ENCODE measurements around a stretch of chr3.

GRCh38 chr3:12138907-12139587, 19.7 kb downstream of the TIMP4 start:
- PRO-cap, result no peak
- RAMPAGE, long total RNA, 3 experiments, result no peak in any of the 3 experiments

- PRO-cap, result no peak
- RAMPAGE, long total RNA, 3 experiments, result start-site peak on the plus strand in 2 of 3 experiments, at chr3:12148440-12148589 at its widest, 10 to 66 reads per replicate
These were observed 10.5 kb downstream of the TIMP4 start for GRCh38 chr3:12148109-12148777.

DNA sequence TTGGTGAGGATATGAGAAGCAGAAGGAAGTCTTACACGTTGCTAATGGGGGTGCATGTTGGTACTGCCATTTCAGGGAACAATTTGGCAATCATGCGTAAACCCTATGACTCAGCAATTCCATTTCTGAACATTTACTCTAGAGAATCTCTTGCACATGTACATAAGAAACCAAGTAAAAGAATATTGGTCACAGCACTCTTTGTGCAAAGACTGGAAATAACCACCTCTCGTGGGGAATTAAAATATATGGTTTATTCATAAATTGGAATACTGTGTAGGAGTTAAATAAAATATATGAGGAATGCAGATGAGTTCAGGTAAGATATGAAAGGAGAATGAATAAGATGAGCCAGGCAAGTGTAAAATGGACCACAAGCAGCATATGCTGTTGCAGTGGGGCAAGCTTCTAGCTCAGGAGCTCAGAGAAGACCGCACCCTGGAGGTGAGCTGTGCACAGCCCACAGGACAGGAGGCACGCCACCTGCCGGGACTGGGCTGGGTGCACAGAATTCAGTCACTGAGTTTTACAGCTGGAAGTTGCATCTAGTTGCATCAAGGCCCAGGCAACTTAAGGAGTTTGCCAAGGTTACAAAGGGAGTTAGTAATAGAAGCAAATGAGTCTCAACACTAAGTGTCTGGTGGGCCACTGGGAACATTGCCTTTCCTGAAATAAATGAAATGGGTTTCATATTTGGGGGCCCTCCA, 35.8 kb upstream of the TIMP4 start:
- PRO-cap, result no peak
- RAMPAGE, long total RNA, 3 experiments, result no peak in any of the 3 experiments

- PRO-cap, result no peak
- RAMPAGE, long total RNA, 3 experiments, result no peak in any of the 3 experiments
These were observed 49.5 kb upstream of the PPARG start for GRCh38 chr3:12239431-12239630.

GRCh38 chr3:12286921-12287322, 1.9 kb upstream of the PPARG start:
- PRO-cap, result no peak
- RAMPAGE, long total RNA, 3 experiments, result no peak in any of the 3 experiments

DNA sequence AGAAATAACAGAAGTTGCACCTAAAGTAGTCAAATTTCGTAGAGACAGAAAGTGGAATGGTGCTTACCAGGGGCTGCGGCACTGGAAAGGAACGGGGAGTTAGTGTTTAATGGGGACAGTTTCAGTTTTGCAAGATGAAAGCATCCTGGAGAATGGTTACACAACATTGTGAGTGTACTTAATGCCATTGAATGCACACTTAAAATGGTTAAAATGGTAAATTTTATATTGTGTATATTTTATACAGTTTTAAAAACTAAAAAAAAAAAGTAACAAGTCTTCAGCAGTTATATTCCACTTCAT, 27.4 kb downstream of the PPARG start:
- PRO-cap, result no peak
- RAMPAGE, long total RNA, 3 experiments, result no peak in any of the 3 experiments

DNA sequence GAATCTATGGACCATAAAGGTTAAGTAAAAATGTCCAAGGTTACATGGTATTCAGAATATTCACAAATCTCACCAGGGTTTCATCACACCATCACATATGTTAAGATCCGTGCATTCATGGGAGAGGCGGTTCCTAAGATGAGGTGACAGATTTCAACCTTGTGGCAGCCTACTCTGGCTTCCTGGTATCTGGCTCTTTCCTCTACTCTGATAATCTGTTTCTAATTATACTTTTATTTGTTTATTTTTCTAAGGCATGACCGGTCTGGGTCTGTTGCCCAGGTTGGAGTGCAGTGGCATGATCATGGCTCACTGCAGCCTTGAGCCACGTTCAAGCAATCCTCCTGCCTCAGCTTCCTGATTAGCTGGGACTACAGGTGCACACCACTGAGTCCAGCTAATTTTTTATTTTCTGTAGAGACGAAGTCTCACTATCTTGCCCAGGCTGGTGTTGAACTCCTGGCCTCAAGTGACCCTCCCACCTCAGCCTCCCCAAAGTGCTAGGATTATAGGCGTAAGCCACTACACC, 34.3 kb downstream of the RAF1 start:
- PRO-cap, result no peak
- RAMPAGE, long total RNA, 3 experiments, result no peak in any of the 3 experiments

GRCh38 chr3:12676624-12676942, 12.7 kb upstream of the RAF1 start:
- PRO-cap, result no peak
- RAMPAGE, long total RNA, 3 experiments, result no peak in any of the 3 experiments

GRCh38 chr3:12782392-12782914, 14.0 kb upstream of the CAND2 start:
- PRO-cap, result no peak
- RAMPAGE, long total RNA, 3 experiments, result no peak in any of the 3 experiments

- PRO-cap, result unidirectional peak, minus-strand start at chr3:12892108
- RAMPAGE, long total RNA, 3 experiments, result no peak in any of the 3 experiments
These were observed 50.6 kb upstream of the RPL32 start for GRCh38 chr3:12892027-12892293.

GRCh38 chr3:12895122-12895797, 53.9 kb upstream of the RPL32 start:
- PRO-cap, result no peak
- RAMPAGE, long total RNA, 3 experiments, result no peak in any of the 3 experiments

DNA sequence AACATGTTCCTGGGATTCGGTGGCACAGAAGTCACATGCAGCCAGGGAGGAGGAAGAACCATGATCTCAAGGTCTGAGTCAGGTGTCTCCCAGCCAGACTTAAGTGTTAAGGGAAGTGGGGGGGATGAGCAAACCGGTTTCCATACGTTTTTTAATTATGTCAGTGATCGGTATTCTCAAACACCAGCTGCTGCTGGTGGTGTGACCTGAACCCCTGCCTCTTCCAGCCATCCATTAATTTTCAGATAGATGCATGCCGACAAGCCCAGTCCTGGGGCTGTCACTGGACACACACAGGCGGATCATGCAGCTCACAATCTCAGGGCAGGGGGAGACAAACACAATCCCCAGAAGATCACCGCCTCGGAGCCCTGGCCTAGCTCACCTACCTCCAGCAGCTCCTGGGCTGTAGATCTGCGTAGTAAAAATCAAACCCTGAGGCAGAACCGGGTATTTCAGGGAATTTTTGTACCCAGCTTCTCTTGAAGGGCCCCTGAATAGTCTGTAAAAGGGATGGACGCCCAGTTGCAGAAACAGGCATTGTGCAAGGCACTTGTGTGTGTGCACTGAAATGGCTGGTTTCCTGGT, 54.7 kb upstream of the RPL32 start:
- PRO-cap, result no peak
- RAMPAGE, long total RNA, 3 experiments, result no peak in any of the 3 experiments

- PRO-cap, result no peak
- RAMPAGE, long total RNA, 3 experiments, result no peak in any of the 3 experiments
These were observed 75.0 kb upstream of the RPL32 start for GRCh38 chr3:12916305-12916778.

DNA sequence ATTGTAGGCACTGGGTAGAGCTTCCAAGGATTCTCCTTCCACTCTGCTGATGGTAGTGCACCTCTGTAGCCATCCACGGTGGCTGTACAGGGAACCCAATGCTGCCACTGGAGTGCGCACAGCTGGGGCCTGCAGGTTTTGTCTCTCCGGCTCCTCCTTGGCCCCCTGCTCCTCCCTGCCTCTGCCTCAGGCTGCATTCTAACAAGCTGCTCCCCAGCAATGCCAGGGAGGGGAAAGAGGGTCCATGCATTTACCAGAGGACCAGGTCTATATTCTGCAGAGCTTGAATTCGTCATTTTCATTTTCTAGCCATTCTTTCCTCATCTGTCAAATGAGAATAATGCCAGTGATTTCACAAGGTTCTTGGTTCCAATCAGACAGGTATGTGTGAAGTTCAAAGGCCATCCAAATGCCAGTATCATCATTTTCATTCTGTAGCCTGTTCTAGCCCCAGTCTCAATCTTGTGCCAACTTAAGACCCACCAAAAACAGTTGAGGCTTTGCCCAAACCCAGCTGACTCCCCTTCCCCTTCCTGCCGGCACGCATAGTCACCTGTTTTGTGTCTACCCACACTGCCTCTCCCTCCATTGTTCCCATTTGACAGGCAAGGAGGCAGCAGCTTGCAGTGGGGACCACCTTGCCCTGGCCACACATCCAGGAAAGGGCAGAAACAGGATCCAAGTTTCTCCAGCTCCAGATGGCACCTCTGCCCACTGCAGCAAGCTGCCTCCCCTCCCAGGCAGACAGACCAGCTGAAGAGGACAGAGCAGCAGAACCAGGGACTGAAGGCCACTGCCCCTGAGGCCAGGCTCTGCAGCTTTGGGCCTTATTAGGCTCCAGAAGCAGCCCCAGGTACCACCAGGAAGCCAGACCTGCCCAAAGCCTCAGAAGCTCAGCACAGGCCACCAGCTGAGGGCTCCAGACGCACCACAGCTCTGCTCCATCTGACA, 112.6 kb downstream of the IQSEC1 start:
- PRO-cap, result no peak
- RAMPAGE, long total RNA, 3 experiments, result no peak in any of the 3 experiments

GRCh38 chr3:12961475-12962145, 111.6 kb downstream of the IQSEC1 start:
- PRO-cap, result no peak
- RAMPAGE, long total RNA, 3 experiments, result no peak in any of the 3 experiments

DNA sequence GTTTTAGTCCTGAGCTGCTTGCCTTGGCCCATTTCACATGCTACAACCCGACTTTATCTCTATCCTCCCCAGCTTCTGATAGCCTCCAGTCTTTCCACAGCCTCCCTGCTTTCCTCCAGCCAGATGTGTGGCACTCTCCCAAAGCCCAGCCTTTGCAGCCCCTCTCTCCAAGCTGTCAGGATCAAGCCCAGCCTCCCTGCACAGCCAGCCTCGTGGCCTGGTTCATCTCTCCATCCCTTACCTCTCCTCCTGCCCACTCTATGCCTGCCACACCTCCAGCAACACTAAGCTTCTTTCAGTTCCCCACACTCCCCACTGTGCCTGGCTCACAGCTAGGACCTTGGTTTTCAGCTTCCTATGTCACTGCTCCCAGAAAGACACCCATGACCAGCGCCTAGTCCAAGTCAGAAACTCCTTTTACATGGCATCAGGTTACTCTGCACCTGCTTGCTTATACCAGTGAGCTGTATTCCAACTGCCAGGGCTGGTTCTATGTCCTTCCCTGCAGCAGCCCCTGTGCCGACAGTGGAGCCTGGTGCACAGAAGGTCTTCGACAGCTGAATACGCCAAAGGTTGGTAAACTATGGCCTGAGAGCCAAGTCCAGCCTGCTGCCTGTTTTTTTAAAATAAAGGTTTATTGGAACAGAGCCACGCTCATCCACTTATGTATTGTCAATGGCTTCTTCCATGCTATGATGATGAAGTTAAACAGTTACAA, 102.7 kb downstream of the IQSEC1 start:
- PRO-cap, result no peak
- RAMPAGE, long total RNA, 3 experiments, result start-site peak on the minus strand in 1 of 3 experiments, centred at position 392 of the sequence, 7 reads per replicate

- PRO-cap, result unidirectional peak, minus-strand start at chr3:13019459
- RAMPAGE, long total RNA, 3 experiments, result no peak in any of the 3 experiments
These were observed 53.7 kb downstream of the IQSEC1 start for GRCh38 chr3:13019097-13020440.

GRCh38 chr3:13044354-13045061, 28.7 kb downstream of the IQSEC1 start:
- PRO-cap, result no peak
- RAMPAGE, long total RNA, 3 experiments, result no peak in any of the 3 experiments

DNA sequence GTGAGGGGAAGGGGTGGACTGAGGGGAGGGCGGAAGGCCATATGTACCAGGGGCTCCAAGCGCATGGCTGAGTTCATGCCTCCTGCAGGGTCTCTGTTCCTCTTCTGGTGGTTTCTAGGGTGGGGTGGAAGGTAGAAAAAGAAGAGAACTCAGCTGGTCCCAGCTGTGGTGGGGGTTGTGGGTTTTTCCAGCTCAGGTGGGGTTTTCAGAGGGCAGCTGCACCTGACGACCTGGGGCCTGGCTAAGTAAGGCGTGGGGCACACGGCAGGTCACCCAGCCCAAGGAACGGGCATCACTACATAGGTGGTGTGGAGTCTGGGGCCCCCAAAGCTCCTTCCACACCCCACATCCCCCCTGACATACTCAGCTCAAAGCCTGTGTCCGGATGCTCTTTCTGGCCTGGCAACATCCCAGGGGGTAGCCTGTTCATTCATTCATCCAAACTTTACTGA, 10.8 kb upstream of the IQSEC1 start:
- PRO-cap, result no peak
- RAMPAGE, long total RNA, 3 experiments, result no peak in any of the 3 experiments

- PRO-cap, result no peak
- RAMPAGE, long total RNA, 3 experiments, result no peak in any of the 3 experiments
These were observed 116.6 kb upstream of the IQSEC1 start for GRCh38 chr3:13189678-13190435.

Measured in tibial nerve (tissue), 3 donors.